RPMI7951 (cell line): ENCODE data around the gene CHRM5.

GRCh38 chr15:33968045-33968602 lies at the start of gene CHRM5:
Gene CHRM5 (plus strand): TSS chr15:33968497.
- RAMPAGE, long total RNA: no peak

GRCh38 chr15:34657065-34658524 lies 74.1 kb upstream of the GOLGA8B start:
- RAMPAGE, long total RNA: no peak

GRCh38 chr15:34721677-34722913 lies 32.7 kb downstream of the GJD2 start:
- RAMPAGE, long total RNA: no peak

GRCh38 chr15:35080908-35081384 lies 4.1 kb downstream of the NANOGP8 start:
- RAMPAGE, long total RNA: no peak

GRCh38 chr15:35158691-35159467 lies 73.8 kb upstream of the NANOGP8 start:
- RAMPAGE, long total RNA: no peak

GRCh38 chr15:35548453-35548815 lies 2.5 kb upstream of the DPH6 start:
- RAMPAGE, long total RNA: no peak

DNA sequence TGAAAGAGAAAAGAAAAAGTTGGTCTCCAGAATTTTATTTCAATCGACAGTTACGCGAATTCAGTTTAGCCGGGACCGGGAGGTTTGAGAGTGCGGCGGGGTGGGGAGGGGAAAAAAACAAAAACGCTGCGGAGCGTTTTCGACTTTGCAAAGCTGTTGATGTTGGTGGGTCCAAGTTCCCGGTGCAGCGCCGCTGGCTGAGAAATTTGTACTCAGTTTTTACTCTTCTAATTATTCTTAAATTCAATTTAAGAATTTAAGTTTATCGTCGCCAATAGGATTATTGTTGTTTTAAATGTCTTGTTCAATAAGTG lies 2.4 kb upstream of the MEIS2 start:
- RAMPAGE, long total RNA: no peak

- RAMPAGE, long total RNA: no peak
Observed at GRCh38 chr15:37807391-37807722, 127.1 kb upstream of the TMCO5A start.

- RAMPAGE, long total RNA: no peak
Observed at GRCh38 chr15:38085055-38085645, 150.7 kb downstream of the TMCO5A start.

- RAMPAGE, long total RNA: no peak
Observed at GRCh38 chr15:38130616-38131306, 121.9 kb upstream of the SPRED1 start.

GRCh38 chr15:38216823-38217325 lies 35.8 kb upstream of the SPRED1 start:
- RAMPAGE, long total RNA: no peak

- RAMPAGE, long total RNA: no peak
Observed at GRCh38 chr15:38253002-38253263, 297 bp downstream of the SPRED1 start.

DNA sequence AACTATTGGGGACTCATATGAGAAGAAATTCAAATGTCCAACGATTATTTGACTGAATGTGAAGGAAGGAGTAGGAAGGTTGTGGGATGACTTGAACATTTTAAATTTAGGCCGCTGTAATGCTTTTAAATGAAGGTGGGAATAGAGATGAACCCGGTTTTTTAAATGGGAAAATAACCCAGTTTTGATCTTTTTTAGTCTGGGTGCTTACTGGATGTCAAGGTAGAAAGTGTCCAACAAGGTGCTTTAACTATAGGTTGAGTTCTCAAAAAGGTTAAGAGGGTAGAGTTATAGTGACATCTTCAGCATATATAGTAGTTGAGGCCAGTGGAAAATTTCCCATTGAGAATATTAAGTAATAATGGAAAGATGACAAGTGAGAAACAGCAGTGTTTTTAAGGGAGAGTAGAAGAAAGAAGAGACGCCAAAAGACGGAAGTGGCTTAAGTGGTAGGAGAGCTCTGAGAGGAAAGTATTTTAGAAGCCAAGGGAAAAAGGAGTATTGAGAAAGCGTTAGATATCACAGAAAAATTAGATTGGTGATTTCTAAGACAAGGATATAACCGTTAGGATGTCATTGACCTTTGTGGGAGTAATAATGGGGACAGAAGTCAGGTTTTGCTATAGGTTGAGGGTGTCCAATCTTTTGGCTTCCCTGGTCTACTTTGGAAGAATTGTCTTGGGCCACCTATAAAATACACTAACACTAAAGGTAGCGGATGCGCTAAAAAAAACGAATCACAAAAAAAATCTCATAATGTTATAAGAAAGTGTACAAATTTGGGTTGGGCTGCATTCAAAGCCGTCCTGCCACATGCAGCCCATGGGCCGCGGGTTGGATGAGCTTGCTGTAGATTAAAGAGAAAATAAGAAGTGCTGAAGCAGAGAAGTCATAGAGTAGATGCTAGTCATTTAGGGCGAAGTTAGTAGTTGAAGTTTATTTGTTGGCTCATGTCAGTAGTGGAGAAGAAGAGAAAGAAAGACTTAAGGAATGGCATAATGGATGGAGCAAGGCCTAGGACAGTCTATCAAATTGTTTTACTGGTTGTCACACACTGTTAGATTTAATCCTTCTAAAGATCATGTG lies 10.8 kb downstream of the SPRED1 start:
- RAMPAGE, long total RNA: no peak

- RAMPAGE, long total RNA: no peak
Observed at GRCh38 chr15:38299215-38299680, 46.6 kb downstream of the SPRED1 start.

DNA sequence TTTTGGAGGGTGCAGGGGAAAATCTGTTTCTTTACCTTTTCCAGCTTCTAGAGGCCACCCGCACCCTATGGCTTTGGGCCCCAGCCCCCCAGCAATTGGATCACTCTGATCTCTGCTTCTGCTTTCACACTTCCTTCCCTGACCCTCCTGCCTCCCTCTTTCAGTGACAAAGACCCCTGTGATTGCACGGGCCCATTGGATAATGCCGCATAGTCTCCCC lies 255.6 kb upstream of the RASGRP1 start:
- RAMPAGE, long total RNA: no peak

- RAMPAGE, long total RNA: no peak
Observed at GRCh38 chr15:39118560-39118937, 462.3 kb upstream of the THBS1 start.

DNA sequence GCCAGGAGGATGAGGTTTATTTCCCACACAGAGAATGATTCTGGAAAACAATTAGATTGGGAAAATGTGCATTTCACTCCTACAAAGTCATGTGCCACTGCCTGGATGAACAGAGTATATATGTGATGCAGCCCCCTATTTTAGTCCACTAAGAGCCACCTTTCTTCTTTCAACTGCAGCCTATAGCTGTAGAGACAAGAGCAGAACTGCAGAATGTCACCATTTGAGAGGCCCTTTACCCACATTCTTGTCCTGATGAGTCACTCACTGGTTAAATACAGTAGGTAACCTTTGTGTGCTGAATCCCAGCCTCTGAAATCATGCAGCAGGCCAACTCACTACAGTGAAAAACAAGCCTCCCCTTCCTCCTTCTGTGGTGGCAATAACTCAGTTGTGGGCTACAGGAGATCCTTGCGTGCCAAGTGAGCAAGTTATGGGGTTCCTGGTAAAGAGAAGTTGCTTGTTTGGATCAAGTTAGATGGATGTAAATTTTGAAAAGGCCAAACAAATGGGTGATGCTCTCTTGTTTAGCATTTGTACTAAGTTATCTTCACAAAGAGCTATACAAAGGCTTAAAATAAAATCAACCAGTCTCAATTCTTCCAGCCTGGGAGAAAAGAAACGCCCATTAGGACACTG lies 452.6 kb upstream of the THBS1 start:
- RAMPAGE, long total RNA: no peak

GRCh38 chr15:39488345-39489108 lies 92.4 kb upstream of the THBS1 start:
- RAMPAGE, long total RNA: no peak

GRCh38 chr15:39582865-39583028 lies 1.9 kb downstream of the THBS1 start:
- RAMPAGE, long total RNA: no peak

GRCh38 chr15:39587642-39588388 lies 6.9 kb downstream of the THBS1 start:
- RAMPAGE, long total RNA: no peak